Measurements from ENCODE around the genes RAG2 and ACCS.

DNA sequence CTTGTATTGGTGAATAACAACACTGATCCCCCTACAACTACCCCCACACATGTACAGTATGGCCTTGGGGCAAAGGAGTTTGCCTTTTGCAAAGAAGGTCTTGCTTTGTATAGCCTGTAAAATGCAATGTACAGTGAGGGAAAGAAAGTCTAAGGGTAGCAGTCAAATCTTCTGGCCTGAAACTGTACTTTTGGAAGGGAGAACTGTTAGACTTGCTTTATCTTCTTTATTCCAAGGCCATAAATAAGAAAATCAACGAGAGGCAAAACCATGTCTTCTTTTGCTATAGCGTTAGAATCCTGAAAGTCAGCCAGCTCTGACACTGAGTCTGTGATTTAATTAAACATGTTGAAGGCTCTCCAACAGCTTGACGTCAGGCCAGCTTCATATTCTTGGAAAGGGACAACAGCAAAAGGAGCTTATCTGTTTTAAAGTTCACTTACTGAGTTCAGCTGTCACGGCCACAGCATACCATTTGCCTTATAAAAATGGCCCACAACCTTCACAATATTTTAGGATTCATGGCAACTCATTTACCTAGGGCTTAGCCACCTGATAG, 131.1 kb upstream of the LDLRAD3 start:
- RAMPAGE, long total RNA = no peak
- RRBS = no CpG with 5 or more reads among the region's 4 CpGs

- RAMPAGE, long total RNA = no peak
- RRBS = no CpG with 5 or more reads among the region's 6 CpGs
Observed at GRCh38 chr11:36091158-36091636, 147.3 kb downstream of the LDLRAD3 start.

GRCh38 chr11:36361382-36361756, 65.3 kb downstream of the PRR5L start:
- RAMPAGE, long total RNA = no peak
- RRBS = no CpG with 5 or more reads among the region's 2 CpGs

DNA sequence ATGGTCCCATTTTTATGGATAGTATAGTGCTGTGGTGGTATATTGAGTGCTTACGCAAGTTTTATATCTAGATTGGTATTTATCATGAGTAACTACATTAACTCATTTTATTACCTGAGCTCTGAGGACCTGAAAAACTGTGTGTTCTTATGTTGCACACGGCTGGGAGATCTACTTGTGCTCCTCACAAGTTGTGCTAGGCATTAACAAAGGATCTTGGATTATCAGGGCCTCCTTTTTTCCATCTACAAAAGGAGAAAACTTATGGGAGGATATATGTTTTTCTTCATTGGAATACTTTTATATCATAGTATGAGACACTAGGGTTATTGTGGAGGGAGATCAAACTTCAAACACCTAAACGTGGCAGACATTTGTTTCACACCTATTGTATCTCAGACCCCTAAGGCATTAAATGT, 75.3 kb downstream of the PRR5L start:
- RAMPAGE, long total RNA = no peak
- RRBS = no CpG with 5 or more reads among the region's 3 CpGs

- RAMPAGE, long total RNA = no peak
- RRBS = no CpG with 5 or more reads among the region's 7 CpGs
Observed at GRCh38 chr11:36540851-36541451, 26.9 kb upstream of the RAG1 start.

GRCh38 chr11:36598025-36598559, at the start of gene RAG2:
RAG2 (minus strand) TSS chr11:36598236.
- RAMPAGE, long total RNA = no peak
- RRBS = no CpG with 5 or more reads among the region's 2 CpGs

DNA sequence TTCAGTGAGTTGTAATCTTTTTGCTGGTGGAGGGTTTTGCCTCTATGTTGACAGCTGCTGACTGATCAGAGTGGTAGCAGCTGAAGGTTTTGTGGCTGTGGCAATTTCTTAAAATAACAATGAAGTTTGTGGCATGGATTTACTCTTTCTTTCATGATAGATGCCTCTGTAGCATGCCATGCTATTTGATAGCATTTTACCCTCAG, 1705.6 kb downstream of the LRRC4C start:
- RAMPAGE, long total RNA = no peak

GRCh38 chr11:40099284-40099843, 1360.1 kb downstream of the LRRC4C start:
- RAMPAGE, long total RNA = no peak
- RRBS = no CpG with 5 or more reads among the region's 7 CpGs

DNA sequence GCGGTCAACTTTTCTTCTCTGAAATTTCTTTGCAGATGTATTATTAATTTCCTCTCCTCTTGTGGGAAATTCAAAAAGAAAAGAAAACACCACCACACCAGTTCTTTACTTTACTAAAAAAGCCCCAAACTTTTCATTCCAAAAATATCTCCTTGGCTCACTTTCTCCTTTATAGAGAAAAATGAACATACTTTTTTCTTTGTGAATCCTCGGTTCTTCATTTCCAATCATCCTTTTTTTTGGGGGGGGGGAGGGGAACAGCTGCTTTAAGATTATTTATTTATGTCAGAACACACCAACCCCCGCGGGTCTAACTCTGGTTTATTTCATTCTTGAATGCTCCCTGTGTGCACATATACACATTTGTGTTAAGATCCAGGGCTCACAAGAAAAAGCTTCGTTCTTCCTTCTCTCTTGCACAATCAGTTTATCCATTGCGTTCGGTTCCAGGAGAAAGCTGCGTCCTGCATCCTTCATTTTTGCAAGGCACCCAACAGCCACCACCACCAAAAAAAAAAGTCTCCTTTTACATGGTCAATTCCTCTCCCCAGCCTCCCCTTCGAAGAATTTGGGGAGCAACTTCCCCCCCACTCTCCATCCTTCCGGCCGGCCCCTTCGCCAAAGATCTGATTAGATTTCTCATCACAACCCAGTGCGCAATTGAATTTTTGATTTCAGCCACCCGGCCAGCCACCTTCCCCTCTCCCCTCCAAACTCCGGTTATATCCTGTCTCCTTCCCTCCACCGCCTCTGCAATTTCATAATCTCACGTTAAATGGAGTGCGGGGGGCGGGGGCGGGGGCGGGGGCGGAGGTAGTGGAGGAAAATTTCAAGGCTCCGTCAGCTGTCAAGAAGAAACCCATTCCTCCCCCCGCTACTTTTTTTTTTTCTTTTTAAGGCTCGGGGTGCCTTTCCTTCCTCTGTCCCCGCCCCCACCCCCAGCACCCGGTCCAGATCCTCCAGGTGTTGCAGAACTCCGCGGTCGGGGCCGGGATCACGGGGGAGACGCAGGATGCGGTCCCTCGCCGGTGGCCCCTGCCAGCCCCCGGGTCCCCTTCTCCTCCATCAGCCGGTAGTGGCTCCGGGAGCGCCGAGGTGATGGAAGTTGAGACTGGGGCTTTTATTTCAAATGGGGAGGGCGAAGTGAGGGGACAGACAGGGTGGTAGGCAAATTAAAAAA, 1166.6 kb downstream of the LRRC4C start:
- RAMPAGE, long total RNA = no peak
- RRBS = 2% methylated on average over 7 of the region's 42 CpGs

DNA sequence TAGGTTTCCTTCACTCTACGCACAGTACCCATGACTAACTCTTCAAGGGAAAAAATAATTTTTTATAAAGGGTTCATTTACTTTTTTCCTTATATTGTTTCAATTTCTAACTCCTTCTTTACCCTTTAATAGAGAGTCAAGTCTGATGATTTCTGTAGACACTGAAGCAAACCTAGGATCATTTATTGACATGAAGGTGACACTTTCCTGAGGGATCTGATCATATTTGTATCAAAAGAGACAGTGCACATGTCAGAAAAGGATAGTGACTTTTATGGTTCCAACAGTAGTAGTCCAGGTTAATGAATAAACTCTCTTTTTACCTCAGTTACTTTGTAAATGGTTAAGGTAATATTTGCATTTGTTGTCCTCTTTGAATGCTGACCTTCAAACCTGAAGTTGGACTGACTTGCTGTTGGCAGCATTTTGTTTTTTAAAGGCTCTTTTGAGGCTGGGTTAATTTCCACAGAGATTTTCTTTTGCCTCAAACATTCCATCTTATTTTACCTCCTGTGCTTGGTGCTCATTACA, 1071.9 kb downstream of the LRRC4C start:
- RAMPAGE, long total RNA = no peak
- RRBS = no CpG with 5 or more reads among the region's 1 CpG

GRCh38 chr11:43351902-43352373, 6.8 kb upstream of the TTC17 start:
- RAMPAGE, long total RNA = no peak
- RRBS = no CpG with 5 or more reads among the region's 16 CpGs

DNA sequence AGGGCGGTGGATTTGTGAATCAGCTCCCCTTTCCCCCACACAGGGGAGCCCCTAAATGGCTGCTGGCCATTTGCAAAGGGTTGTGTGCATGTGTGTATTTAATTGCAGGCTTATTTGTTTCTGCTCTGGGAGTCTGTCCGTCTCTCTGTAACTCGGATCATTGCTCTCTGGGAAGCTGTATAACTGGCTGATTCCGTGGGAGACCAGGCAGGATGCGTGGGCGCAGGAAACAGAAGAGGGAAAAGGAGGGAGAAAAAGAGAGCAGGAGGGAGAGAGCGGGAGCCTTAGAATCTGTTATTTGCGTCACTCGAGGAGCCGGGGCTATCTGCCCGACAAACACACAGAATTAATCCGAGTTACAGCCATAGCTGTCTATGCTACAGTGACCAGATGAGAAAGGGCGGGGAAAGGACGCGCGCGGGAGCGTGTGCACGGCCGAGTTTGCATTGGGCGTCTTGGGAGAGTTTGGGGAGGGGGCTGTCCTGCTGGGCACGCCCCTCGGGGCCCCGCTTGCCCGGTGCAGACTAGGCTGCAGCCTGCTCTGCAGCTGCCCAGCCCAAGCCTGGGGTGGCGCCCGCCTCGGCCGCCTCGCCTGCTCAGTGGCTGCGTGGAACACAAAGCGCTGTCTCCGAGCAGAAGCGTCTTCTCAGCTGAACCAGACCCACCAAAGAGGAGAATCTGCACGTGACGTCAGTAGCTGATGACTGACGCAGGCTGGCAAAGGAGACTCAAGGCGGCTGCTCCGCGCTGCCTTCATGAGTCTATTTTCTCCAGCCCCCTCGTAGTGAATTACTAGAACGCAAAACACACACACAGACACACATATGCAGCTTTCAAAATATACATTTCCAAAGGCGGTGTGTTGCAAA, 105.3 kb upstream of the HSD17B12 start:
- RAMPAGE, long total RNA = no peak
- RRBS = no CpG with 5 or more reads among the region's 43 CpGs

GRCh38 chr11:43681231-43681468, 612 bp downstream of the HSD17B12 start:
- RAMPAGE, long total RNA = no peak
- RRBS = no CpG with 5 or more reads among the region's 6 CpGs

DNA sequence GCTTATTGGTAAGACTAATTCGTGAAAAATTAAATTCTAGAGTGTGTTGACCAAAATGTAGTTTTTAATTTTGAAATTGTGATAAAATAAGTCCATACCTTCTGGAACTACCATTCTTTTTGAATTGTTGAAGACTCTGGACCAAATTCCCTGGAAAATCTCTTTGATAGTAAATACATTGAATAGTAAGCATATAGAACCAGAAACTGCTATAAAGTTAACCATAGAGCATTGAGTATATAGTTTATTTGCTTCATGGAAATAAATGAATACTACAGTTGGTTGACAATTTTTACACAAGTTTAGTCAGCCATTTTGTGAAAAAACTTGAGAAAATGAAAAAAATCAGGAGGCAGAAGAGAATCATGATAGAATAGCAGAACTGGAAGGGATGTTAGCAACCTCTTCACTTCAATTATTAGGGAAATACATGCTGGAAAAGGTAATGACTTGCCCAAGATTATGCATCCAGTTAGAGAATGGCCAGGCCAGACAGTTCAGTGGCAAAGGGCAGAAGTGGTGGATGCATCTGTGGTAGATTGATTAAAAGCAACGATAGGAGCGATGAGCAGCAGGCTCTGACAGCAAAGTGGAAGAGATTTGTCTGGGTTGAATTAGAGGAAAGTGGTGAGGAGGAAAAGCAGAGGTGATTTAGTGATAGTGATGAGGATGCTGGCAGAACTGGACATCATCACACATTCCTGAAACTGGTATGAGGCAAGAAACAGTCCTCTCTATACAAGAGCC, 12.3 kb downstream of the HSD17B12 start:
- RAMPAGE, long total RNA = no peak
- RRBS = no CpG with 5 or more reads among the region's 3 CpGs

DNA sequence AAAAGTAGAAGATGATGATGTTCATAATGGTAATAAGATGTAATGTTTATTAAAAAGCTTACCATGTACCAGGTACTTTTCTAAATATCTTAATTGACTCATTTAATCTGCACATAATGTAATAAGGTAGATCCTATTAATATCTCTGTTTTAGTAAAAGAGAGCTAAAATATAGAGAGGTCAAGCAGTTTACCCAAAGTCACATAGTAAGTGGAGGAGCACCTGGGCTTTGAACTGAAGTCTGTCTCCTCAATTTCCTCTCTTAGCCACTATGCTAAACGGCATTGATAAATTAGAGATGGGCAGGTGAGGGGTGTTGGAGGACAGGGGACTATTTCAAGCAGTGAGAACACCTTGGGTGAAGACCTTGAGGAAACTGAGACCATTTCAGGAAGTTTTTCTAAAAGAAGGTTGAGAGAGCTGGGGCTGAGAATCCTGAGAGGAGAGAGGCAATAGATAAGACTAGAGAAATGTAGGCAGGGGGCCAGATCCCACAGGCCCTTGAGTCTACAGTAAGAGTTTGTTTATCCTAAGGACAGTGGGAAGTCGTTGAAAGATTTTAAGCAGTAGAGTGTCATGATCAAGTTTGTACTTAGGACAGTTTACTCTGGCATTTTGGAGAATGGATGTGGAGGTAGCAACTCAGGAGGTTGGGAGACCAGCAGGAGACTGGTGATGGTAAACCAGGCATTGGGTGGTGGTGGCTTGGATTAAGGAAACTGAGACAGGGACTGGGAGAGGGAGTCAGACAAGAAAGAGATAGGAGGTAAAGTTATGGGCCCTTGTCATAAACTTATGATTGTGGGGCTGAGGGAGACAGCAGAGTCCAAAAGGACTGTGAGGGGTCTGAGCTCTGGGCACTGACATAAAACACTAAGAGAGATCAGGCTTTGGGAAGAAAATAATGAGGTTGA, 17.1 kb downstream of the HSD17B12 start:
- RAMPAGE, long total RNA = no peak
- RRBS = no CpG with 5 or more reads among the region's 2 CpGs

- RAMPAGE, long total RNA = no peak
- RRBS = no CpG with 5 or more reads among the region's 4 CpGs
Observed at GRCh38 chr11:43735649-43735993, 55.1 kb downstream of the HSD17B12 start.

DNA sequence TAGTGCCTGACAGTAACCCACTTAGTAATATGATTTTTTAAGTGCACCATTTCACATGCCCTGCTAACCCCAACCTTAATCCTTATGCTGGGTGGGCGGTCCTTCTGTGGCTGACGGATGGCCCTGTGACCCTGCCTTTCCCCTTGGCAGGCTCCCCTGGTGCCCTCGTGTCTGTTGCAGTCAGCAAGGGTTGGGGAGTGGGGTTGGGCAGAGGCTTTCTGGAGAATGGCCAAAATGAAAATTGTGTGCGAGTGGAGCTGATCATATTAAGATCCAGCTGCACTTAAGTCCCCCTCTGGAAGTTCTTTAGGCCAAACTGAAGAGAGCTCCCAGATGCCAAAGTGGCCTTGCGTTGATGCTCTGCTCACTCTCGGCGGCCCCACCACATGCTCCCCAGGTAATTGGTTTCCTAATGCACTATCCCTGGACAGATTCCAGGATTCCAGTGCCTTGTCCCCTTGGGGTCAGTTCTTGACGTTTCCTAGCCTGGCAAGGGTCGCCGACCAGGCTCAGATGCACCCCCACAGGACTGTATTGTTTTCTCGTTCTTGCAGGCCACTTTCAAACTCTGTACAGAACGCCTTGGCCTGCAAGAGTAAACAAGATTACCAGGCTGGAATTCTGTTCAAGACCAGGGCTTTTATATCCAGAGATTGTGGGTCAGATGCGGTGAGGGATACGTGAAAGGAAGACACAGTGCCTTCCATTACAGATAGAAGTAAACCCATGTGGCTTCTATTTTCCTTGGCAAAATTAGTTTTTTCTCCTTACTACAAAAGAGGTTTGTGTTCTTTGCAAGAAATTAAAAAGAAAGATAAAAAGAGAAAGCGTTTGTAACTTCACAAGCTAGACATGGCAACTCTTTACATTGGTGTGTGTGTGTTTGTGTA, 16.3 kb upstream of the C11orf96 start:
- RAMPAGE, long total RNA = no peak
- RRBS = no CpG with 5 or more reads among the region's 15 CpGs

DNA sequence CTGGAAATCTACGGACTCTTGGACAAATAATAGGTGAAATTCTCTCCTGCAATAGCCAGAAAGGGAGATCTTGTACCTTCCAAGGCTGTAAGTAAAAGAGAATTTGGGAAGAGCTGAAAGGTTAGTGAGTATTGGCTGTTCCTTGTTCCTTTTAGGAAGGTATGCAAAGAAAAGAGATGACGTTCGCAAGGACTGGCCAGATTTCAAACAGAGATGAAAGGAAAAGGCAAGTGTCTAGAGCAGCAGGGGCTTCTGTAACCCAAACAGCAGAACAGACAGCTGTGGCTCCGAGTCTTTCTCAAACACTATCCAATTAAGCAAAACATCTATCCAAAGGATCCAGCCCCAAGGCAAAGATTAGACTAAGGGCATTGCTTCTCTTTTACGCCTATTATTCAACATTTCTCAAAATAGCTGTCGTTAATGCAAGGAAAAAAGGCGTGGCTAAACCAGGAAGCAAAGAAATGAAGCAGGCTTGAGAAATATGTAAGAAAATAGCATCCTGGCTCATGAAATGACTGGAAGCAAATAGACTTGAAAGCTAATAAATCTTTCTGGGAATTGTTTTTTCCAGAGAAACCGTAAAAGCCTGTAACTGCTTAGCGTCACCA, 19.9 kb downstream of the C11orf96 start:
- RAMPAGE, long total RNA = no peak
- RRBS = no CpG with 5 or more reads among the region's 9 CpGs

- RAMPAGE, long total RNA = no peak
- RRBS = 1% methylated on average over 11 of the region's 70 CpGs
Observed at GRCh38 chr11:44065601-44066678, at the start of gene ACCS. ACCS (plus strand) TSS chr11:44066270.

DNA sequence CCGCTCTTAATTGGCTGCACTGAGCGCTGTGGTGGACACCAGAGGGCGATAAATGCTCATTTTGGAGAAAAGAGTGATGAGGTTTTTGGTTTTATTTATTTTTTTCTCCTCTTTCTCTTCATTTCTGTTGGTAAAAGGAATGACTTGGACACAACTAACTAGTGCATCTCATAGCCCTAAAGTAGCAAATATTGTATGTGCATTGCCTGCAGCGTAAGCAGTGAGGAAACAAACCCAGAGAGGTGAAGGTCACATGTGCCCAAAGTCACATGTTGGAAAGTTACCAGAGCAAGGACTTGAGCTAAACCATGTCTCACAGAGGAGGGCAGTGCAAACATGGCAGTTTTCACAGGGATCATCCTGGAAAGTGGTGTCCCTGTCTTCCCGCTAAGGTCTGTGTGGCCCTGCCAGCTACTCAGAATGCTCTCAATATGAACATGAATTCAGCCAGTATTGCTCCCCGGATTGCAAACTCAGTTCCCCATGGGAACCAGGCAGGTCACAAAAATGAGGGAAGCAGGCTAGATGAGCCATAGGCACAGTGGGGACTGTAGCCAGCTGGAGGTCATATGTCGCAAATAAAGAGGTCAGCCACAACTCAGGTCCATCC, 8.6 kb upstream of the CD82 start:
- RAMPAGE, long total RNA = no peak
- RRBS = no CpG with 5 or more reads among the region's 7 CpGs

Data from cardiac muscle cell (in vitro differentiated cells and primary cell).